ENCODE data around the genes PARPBP, C12orf42, EID3 and CHST11.

GRCh38 chr12:101527527-101528241, 52.5 kb downstream of the SPIC start:
- PRO-cap: no peak
- RAMPAGE, long total RNA, 2 experiments: no peak in any of the 2 experiments

GRCh38 chr12:101708962-101709834, 11.8 kb downstream of the CHPT1 start:
- PRO-cap: no peak
- RAMPAGE, long total RNA, 2 experiments: no peak in any of the 2 experiments

DNA sequence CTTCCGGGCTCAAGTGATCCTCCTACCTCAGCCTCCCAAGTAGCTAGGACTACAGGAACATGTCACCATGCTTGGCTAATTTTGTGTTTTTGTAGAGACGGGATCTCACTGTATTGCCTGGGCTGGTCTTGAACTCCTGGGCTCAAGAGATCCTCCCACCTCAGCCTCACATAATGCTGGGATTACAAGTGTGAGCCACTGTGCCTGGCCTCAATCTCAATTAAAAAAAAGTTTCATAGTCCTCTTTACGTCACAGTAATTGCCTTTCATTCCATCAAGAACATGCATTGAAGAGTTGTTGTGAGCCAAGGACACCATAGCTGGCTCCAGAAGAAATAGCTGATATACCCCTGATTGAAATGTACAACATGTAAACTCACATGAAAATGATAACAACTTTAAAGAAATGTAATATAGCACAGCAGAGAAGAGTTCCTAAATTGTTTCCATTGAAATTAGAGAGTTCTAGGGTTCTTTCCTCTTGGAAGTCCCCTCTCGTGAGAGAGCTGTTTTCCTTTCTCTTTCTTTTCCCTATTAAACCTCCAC, 11.6 kb downstream of the DRAM1 start:
- PRO-cap: no peak
- RAMPAGE, long total RNA, 2 experiments: no peak in any of the 2 experiments

GRCh38 chr12:102119671-102120728, at the start of gene PARPBP:
PARPBP (plus strand) TSS chr12:102120183.
- PRO-cap: bidirectional peak, plus-strand start at chr12:102120204, minus-strand start at chr12:102120114
- RAMPAGE, long total RNA, 2 experiments: start-site peak on the plus strand in 2 of 2 experiments, at chr12:102120169-102120224 at its widest, 24 to 72 reads per replicate; start-site peak on the minus strand in 2 of 2 experiments, at chr12:102120071-102120096 at its widest, 22 to 232 reads per replicate

DNA sequence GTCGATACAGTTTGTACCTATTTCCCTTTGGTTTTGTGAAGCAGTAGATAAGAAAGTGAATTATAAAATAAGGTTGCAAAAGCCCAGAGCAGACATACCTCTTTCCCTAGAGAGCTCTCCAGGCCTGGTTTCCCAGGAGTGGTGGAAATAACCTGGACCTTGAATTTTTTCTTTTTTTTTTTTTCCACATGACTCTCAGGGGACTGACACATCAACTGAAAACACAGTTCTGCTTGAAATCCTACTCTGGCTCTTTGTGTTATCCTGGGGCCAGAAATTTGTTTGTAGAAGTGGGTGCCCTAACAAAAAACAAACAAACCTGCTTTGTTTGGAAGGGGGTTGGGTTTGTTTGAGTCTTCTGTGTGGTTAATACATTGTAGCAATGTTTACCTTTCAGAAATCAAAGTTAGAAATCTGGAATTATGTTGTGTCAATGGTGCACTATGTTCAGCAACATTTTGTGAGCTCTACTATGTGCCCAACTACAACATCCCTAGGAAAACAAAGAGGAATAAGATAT, 1.3 kb upstream of the IGF1 start:
- PRO-cap: no peak
- RAMPAGE, long total RNA, 2 experiments: no peak in any of the 2 experiments

GRCh38 chr12:102920452-102920897, 3.4 kb upstream of the PAH start:
- PRO-cap: no peak
- RAMPAGE, long total RNA, 2 experiments: no peak in any of the 2 experiments

DNA sequence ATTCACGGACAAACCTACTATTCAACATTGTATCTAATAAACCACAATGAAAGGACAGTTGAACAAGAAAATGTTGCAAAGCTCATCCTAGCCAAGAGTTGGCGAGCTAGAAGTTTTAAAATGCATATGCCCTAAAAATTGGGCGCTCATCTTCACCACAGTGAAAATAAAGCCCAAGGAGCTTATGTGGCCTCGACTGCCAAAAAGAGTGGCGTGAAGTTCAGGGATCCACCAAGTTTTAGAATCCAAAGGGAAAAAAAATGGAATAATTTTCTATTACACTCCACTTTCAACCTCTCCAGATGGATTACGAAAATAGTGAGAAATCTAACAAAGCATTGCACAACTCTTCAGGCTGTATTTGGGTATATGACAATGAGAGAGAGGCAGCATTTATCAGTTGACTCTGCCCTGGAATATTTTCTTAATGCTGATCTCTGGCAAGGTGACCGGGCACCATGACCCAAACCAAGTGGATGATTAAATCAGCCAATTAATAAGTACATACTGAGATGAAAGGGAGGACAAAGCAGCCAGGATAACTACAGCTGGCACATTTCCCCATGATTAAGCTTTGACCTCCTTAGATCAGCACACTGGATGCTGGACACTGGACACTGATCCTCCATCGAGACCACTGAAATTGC, 218.0 kb downstream of the ASCL1 start:
- PRO-cap: no peak
- RAMPAGE, long total RNA, 2 experiments: no peak in any of the 2 experiments

DNA sequence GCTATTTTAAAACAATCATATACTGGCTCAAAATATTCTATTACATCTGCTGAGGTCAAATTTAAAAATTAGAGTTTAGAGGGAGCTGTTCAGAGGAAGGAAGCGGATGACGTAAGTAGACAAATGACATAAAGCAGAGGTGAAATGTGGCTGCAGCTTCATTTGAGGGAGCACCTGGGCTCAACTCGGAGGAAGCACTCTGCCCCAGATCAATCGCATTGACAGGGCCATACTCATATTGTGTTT, 226.7 kb downstream of the C12orf42 start:
- PRO-cap: no peak
- RAMPAGE, long total RNA, 2 experiments: no peak in any of the 2 experiments

DNA sequence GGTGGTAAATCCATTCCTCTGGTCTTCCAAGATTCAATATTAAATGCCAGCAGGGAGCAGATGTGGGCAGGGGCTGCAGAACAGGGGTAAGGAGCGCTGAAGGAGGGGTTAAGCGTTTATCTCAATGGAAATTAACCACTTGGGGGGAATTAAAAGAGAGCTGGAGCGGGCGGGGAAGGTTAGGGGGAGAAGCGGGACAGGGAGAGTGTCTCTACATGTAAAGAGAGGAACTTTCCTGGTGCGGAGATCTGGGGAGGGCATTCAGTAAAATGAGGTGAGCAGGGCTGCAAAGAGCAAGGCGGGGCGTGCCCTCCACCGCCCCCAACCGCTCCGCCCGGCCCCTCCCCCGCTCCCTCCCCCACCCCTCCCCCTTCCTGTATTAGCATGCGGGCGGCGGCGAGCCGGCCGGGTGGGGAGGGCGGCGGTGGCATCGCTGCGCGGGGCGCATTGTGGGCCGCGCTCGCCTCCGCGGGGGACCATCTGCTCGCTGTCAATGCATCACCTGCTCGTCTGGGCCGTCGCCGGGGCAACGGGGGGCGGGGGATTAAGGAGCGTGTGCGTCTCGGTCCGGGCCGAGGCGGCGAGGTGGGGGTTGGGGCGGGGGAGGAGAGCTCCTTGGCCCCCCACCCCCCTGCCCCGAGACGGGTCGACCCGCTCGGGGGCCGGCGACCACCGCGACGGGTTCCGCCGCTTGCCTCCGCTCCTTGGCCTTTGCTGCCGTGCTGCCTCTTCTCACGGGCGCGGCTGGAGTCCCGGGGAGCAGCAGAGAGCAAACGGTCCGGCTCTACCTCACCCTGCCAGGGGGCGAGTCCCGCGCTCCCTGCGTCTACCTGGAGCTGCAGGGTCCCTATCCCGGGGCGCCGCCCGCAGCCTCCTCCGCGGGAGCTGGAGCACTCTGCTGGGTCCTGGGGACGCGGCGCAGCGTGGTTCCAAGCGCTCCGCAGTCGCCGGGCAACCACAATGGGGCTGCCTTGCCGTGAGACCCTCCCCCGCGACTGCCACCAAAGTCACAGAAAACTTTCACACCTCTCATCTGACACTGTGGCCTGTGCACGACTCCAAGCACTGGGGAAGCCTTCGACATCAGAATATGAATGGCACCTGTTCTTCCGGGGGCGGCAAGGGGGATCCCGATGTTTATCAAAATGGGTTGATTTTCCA, at the start of gene C12orf42:
Gene C12orf42 (minus strand): TSS at position 897 of the 1,161 bp plus-strand sequence.
- PRO-cap: no peak
- RAMPAGE, long total RNA, 2 experiments: no peak in any of the 2 experiments

DNA sequence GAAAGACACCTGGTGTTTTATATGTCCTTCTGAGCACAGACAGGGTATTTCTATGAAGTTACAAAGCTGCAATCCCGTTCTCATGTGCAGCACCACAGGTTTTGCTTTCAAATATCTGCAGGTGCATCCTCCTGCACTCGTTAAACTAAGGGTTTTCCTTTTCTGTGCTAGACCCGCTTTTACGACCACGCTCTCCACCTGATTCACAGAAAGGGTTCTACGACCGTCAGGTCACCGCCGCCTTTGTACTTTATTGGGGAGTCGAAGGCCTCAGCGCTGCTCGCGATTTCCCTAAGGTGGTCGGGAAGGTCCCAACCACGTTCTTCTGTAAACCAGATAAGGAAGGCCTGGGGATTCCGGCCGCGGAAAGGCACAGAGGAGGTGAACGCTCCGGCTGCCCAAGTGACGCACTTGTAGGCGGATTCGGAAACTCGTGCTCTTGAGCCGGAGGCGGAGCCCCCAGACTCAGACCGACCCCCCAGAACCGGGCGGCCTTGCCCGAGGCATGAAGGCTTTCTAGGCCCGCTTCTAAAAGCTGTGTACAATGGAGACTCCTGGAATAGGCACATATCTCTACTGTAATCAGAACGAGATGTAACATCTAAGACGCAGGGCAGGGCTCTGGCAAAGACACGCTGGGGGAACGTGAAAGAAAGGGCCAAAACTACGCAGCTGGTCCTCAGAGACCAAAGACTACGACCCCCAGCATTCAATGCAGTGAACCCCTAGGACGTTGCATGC, 974 bp upstream of the HSP90B1 start:
- PRO-cap: bidirectional peak, plus-strand start at position 481 of the sequence, minus-strand start at position 413 of the sequence; unidirectional peak, minus-strand start at position 623 of the sequence; unidirectional peak, minus-strand start at position 645 of the sequence
- RAMPAGE, long total RNA, 2 experiments: no peak in any of the 2 experiments

DNA sequence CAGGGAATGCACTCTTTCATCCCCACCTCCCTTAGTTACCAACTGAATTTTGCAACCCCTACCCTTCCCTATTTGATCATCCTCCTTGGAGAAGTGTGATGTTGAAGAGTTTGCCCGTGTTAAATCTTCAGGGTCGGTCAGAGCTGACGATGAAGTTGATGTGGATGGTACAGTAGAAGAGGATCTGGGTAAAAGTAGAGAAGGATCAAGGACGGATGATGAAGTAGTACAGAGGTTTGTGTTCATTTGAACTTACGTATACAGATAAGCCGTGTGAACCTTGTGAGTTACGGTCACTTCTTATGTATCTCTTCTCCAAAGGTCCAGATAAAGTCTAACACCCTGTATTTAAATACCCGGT, 1.2 kb downstream of the HSP90B1 start:
- PRO-cap: no peak
- RAMPAGE, long total RNA, 2 experiments: no peak in any of the 2 experiments

- PRO-cap: no peak
- RAMPAGE, long total RNA, 2 experiments: no peak in any of the 2 experiments
These were observed 31.8 kb downstream of the TDG start for GRCh38 chr12:103997445-103997880.

GRCh38 chr12:104138514-104139343, 719 bp upstream of the NFYB start:
- PRO-cap: no peak
- RAMPAGE, long total RNA, 2 experiments: no peak in any of the 2 experiments

GRCh38 chr12:104219267-104219799, 3.8 kb downstream of the TXNRD1 start:
- PRO-cap: no peak
- RAMPAGE, long total RNA, 2 experiments: no peak in any of the 2 experiments

GRCh38 chr12:104303301-104304593, at the start of gene EID3:
EID3 (plus strand) TSS chr12:104303739.
- PRO-cap: bidirectional peak, plus-strand start at chr12:104303739, minus-strand start at chr12:104303655
- RAMPAGE, long total RNA, 2 experiments: no peak in any of the 2 experiments

- PRO-cap: no peak
- RAMPAGE, long total RNA, 2 experiments: no peak in any of the 2 experiments
These were observed 15.1 kb downstream of the EID3 start for GRCh38 chr12:104318557-104319081.

DNA sequence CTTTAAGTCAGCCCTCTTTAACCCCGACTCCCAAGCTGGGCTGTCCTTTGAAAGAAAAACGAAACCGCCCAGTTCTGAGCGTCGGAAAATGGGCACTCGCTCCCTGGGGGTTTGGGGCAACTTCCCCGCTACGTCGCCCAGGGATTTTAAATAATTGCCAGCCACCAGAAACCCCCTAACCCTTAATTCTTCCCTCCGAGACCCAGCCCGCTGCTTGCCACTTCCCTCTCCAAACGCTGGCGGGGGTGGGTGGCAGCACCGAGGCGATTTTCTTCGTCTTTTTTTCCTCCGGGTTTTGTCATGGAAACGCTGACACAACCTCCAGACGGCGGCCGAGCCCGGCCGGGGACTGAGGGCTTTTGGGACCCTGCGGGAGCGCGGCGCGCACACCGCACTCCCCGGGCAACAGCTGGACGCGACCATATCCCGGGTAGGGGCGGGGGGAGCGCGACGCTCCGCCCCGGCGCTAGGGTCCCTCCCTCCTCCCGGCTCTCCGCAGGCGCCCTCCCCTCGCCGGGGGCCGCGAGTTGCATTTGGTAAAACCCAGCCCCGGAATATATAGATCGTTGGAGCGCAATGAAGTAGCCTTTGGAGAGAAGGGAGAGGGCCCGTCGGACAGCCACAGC, at the start of gene CHST11:
Gene CHST11 (plus strand): TSS at position 532 of the 626 bp plus-strand sequence.
- PRO-cap: bidirectional peak, plus-strand start at position 585 of the sequence, minus-strand start at position 361 of the sequence
- RAMPAGE, long total RNA, 2 experiments: no peak in any of the 2 experiments

- PRO-cap: no peak
- RAMPAGE, long total RNA, 2 experiments: no peak in any of the 2 experiments
These were observed 6.1 kb downstream of the CHST11 start for GRCh38 chr12:104462839-104463350.

GRCh38 chr12:104515169-104515914, 58.6 kb downstream of the CHST11 start:
- PRO-cap: no peak
- RAMPAGE, long total RNA, 2 experiments: no peak in any of the 2 experiments

DNA sequence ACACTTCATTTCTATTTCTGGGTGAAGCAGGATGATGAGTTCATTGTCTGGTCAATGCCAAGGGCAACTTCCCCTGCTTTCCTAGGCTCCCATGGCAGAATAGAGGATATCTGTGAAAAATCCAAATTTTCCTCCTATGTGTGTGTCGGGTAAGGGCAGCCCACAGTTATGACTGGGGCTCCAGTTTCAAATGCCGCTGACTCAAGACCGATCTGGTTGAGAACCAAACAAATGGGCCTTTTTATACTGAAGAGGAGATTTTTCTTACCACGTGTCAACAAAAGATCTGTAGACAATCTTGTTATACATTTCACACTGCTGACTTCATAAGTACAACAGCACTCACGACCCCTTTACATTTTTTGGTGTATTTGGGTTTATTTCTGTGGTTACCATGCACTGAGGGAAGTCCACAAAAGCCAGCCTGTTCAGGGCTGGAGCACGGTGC, 120.9 kb downstream of the CHST11 start:
- PRO-cap: no peak
- RAMPAGE, long total RNA, 2 experiments: no peak in any of the 2 experiments